Tibial artery (tissue), 1 donor: Measurements from ENCODE around the genes PPP3R2, GRIN3A and OR13D1.

DNA sequence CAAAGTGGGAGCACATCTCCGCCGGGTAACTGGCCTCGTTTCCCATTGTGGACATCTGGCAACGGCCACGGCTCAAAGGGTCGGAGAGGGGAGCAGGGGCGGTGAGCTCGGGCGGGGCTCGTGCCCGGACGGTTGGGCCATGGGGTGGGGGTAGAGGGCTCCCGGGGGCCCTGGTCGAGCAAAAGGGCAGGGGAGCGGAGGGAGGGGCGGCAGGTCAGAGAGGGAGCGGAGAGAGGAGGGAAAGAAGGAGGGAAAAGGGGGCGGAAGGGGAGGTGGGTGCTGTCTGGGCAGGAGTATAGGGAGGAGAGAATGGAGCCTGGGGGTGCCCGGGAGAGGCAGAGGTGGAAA, at the start of gene PPP3R2:
TSS of gene PPP3R2 (minus strand) at position 94 of the 348 bp plus-strand sequence.
- PRO-cap = no peak

DNA sequence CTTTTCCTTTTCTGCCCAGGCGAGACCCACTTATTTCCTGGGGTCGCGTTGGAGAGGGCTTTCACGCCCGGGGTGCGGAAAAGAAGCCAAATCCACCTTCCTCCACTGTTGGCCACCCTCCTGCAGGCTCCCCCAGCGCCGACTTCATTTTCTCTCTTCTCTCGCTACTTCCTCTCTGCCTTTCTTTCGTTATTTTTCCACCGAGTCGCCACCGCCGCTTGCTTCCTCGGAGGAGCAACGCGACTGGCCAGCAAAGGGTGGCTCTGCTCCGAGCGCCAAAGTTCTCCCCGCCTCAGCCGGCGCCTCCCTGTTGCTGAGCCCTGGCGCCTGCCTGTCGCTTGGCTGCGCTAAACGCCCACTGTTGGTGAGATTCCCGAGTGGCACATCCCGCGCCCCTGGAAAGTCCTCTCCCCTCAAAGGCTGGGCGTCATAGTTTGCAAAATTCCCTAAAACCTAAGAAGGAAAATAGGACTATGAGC, at the start of gene GRIN3A:
TSS of gene GRIN3A (minus strand) at position 245 of the 479 bp plus-strand sequence.
- PRO-cap = no peak

- PRO-cap = no peak
Measured at GRCh38 chr9:103188948-103189184, 193.7 kb downstream of the CYLC2 start.

DNA sequence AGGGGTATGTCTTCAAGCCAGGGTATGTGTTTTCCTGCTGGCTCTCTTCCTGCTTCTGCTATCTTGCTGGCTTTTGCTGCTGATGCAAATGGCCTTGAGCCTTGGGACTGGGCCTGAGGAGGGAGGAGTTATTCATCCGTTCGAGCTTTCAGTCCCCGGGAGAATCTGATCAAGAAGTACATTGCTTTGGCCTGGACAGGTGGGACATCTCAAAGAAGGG, 194.0 kb downstream of the CYLC2 start:
- PRO-cap = no peak

DNA sequence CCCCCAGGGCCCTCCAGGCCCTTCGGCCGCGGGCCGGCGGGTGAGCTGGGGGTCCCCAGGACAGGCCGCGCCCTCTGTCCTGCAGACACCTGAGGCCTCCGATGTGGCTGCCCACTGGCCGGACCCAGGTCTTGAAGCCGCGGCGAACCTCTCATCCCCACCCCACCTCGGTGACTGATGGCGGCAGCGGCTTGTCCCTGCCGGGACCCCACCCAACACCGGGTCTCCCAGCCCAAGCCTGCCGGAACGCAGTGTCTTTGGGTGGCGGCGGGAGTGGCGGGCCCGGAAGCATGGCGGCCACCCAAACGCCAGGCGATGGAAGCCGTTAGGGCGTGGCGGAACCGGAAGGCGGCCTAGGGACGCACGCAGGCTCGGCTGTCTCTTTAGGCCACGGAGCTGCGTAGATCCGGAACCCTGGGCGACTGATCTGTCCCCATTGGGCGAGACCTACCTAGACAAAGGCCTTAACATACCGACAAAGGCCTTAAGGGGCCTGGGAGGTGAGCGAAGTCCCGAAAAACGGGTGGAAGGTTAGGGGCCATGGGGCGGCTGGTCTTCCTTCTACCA, 94.7 kb upstream of the SMC2 start:
- PRO-cap = no peak

DNA sequence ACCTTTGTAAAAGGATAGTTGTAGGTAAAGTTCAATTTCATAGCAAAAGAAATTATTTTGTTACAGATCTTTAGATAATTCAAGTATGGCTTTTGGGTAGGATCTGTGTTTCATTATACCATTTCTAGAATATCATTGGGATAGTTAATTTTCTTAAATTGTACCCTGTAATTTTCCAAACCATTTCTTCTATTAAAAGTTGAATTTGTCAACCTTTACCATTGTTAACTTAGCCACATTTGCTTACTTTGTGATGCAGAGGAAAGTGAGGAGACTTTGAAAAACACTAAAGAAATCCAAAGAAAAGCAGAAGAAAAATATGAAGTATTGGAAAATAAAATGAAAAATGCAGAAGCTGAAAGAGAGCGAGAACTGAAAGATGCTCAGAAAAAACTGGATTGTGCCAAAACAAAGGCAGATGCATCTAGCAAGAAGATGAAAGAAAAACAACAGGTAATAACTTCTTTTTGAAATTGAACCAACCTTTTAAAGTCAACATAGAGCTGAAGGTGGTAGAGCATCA, 30.6 kb downstream of the SMC2 start:
- PRO-cap = no peak

GRCh38 chr9:104694317-104694784, at the start of gene OR13D1:
Gene OR13D1 (plus strand): TSS chr9:104694518.
- PRO-cap = no peak

DNA sequence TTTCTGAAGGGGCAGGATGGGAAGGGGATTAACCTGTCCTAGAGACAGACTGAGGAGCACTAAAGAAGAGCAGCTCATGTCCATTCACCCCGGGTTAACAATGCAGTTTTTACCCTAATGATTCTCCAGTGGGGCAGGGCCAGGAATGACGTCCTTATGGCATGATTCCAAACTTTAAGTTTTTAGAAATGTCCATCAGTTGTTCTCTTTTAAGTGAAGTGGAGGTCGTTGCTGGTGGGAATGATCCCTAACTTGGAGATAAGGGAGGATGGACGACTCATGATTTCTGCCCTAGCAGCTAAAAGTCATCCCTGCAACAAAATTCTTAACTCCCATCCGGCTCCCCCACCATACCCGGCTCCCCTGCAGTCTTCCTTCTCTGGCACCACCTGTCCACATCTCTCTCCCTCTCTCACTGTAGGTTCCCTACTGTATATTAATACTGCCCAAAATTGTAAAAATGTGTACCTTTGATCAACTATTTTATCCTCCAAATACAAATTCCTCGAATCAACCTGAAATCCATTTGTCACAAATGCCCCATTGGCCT, 1.2 kb downstream of the NIPSNAP3A start:
- PRO-cap = unidirectional peak, minus-strand start at position 102 of the sequence

DNA sequence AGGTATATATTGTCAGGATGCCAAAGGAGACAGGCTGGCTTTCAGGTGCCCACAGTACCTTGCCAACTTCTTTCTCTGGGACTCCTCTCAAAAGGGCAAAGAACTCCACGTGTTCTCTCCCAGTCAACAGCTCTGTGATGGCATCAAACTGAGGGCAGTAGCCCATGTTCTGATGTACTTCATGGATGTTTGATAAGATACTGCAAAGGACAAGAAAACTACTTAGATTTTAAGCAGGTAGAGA, 24.4 kb downstream of the NIPSNAP3B start:
- PRO-cap = no peak

- PRO-cap = no peak
Measured at GRCh38 chr9:104918496-104919479, 9.2 kb downstream of the ABCA1 start.

GRCh38 chr9:104919689-104920500, 8.1 kb downstream of the ABCA1 start:
- PRO-cap = no peak

DNA sequence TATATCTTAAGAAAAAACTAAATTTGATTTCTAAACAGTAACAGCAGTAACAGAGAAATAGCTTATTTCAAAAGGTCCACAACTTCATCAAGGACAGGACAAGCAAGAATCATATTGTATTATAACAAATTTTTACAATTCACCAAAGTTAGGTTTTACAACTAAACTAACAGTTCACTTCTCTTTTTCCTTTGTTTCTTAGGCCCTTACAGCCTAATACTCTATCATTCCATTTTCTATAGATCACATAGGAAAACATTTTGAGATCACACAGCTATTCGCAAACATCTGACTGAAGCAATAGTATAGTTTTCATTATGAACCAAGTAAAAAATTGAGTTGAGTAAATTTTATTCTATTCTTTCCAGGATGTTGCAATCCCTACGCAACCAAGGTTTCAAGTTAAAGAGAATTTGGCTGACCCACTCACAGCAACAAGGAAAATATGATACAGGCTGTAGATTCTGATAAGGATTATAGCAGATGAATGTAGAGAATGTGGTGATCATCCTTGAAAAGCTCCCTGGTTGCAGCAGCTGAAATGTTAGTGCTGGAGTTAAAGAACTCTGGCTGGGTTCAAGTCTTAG, 4.8 kb downstream of the ABCA1 start:
- PRO-cap = no peak

DNA sequence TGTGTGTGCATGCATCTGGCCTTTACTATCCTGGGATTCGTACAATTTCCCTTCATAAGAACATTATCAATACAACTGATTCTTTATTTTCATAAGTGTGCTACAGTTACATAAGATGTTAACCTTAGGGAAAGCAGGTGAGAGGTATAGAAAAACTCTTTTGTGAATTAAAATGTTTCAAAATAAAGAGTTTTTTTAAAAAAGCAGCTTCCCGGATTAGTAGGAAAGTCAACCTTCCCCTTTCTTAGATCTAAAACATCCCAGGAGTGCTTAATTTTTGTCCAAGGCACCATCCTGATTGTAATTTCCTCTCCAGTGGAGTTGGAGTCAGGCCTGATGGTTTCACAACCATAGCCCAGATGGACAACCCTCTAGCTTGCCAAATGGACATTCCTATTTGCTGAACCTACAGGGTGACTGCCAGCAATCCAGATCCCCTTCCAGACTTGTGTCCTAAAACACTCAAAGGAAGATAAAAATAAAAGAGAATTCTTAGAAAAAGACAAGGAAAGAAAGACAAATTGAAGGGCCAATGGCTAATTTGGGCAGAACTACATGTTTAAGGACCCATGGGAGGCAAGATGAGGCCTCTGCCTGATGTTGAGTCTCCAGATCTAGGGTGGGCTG, 38.7 kb upstream of the SLC44A1 start:
- PRO-cap = no peak

DNA sequence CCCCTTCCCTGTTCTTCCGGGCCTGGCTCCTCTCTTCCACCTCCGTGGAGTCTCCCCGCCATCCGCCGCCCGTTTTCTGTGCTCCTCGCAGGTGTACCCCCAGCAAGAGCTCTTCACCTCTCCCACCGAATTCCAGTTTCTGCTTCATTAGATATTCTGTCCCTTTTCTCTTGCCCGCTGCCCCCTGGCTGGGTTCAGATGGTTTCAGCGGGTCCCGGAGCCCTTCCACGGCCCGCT, 720 bp downstream of the SLC44A1 start:
- PRO-cap = no peak

DNA sequence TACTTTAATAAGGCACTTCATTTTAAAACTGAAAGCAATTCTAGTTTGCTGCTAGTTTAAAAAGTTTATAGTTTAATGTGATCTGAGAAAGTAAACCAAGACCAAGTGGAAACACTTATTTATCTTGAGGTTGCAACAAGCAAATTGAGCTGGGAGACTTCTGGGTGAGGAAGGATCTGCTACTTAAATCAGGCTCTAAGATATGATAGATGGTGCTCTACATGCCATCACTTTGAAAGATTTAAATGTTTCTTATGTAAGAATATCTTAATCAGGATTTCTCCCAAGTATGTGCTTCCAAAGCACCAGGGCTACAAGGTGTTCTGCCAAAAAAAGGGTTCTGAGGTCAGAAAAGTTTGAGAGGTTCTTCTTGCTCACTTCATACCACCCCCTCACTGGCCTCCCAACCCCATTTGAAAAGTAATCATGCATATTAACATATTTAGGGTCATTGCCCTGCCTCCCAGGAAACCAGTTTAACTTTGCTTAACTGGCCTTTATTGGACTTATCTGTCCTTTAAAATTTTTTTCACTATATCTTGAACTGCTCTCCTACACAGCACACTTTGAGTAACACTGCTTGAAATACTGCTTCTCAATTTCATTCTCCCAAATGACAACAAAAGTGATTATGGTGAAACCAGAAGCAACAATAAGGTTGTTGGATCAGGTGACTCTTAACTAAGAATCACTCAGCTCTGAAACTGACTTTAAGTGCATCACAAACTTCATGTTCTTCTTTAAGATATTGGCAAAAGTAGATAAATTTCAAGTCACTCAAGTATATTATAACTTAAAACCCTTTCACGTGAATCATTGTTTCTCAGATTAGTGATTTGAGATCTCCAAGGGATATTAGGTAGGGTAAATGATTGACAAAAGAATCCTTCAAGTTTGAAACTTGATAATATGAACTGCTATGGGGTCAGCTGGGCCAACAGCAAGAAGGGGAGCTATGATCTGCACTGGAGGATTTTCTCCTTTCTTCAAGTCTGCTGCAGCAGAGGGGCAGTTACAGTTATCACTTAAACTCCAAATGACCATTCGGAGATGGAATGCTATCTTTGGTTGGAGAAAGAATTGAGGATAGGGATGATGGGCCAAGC, 15.7 kb downstream of the SLC44A1 start:
- PRO-cap = no peak

GRCh38 chr9:105302539-105303082, 58.2 kb downstream of the SLC44A1 start:
- PRO-cap = no peak

- PRO-cap = no peak
Measured at GRCh38 chr9:105303740-105304208, 59.3 kb downstream of the SLC44A1 start.

- PRO-cap = no peak
Measured at GRCh38 chr9:106859716-106860612, 3.0 kb upstream of the ZNF462 start.

GRCh38 chr9:107135985-107136354, 147.1 kb upstream of the RAD23B start:
- PRO-cap = no peak

DNA sequence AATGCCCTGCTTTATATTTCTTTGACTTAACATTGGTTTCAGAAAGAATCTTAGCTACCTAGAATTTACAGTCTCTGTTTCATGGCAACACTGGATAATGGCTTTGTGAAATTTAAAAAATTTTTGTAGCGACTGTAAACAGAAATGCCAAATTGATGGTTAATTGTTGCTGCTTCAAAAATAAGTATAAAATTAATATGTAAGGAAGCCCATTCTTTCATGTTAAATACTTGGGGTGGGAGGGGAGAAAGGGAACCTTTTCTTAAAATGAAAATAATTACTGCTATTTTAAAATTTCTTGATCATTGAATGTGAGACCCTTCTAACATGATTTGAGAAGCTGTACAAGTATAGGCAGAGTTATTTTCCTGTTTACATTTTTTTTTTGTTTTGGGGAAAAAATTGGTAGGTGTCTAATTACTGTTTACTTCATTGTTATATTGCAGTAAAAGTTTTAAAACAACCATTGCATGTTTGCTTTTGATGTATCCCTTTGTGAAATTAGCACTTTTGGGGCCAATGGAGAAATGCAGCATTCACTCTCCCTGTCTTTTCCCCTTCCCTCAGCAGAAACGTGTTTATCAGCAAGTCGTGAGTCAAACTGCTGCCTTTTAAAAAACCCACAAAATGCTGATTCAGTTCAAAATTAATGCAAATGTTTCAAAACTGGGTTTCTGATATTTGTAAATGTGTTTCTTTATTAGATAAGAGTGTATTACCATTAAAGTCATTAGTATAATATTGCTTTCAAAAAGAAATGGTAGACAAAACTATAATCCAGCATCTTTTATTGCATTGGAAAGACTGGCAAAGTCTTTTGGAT, 47.1 kb downstream of the RAD23B start:
- PRO-cap = no peak